Diencephalon (tissue), 2 donors: ENCODE measurements around the genes MRPS21 and ECM1.

GRCh38 chr1:149098264-149098707 is 5.1 kb downstream of the NBPF9 start:
- RAMPAGE, long total RNA, result no peak

- RAMPAGE, long total RNA, result no peak
Observed at GRCh38 chr1:149472228-149472986, 2.4 kb upstream of the NBPF19 start.

- RAMPAGE, long total RNA, result no peak
Observed at GRCh38 chr1:149608558-149608802, 24.8 kb downstream of the PPIAL4C start.

DNA sequence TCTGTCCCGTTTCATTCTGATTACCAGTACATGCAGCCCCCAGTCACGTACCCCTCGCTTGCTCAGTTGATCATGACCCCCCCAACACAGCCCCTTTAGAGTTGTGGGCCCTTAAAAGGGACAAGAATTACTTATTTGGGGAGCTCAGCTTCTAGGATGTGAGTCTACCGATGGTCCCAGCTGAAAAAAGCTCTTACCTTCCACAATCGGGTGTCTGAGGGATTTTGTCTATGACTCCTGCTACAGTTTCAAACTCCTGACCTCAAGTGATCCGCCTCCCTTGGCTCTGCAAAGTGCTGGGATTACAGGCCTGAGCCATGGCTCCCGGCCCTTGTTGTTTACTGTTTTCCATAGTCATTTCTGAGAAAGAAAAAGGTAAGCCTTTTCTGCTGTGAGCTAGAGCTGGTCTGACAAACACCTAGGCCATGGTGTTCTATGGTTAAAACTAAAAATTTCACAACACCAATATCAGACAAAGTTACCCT is 57.5 kb downstream of the PPIAL4C start:
- RAMPAGE, long total RNA, result no peak

- RAMPAGE, long total RNA, result no peak
Observed at GRCh38 chr1:149646354-149647556, 63.1 kb downstream of the PPIAL4C start.

DNA sequence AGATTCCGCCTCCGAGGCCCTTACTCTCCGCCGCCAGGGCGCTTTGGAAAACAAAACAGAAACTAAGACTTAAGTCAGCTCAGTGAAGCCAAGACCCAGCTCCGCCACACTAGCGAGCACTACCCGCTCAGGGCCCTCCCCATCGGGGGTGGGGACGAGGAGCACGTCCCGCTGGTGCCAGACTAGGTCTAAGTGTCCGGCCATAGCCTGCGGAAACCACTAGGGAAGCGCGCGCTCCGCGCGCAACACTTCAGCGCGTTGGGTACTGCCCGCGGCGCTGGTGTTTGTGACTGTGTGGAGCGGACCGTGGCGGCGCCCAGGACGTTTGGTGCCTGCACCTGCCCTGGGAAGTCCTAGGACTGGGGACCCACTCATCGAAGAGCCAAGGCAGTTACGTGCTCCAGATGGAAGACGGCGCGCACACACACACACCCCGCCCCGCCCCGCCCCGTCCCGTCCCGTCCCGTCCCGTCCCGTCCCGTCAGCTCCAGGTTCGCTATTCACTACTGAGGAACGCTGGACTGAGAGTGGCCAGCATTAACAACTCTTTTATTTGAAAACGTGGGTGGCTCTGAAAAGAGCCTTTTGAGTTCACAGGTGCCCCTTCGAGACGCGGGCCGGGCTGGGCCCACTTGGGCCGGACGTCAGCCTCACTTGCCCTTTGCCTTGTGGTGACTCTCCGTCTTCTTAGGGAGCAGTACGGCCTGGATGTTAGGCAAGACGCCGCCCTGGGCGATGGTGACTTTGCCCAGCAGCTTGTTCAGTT is 711 bp downstream of the H2AC18 start:
- RAMPAGE, long total RNA, result no peak

GRCh38 chr1:149884831-149885665 is 1.4 kb downstream of the H2BC21 start:
- RAMPAGE, long total RNA, result no peak

- RAMPAGE, long total RNA, result no peak
Observed at GRCh38 chr1:149931179-149931988, 3.8 kb upstream of the SF3B4 start.

- RAMPAGE, long total RNA, result no peak
Observed at GRCh38 chr1:149932481-149932788, 4.2 kb downstream of the MTMR11 start.

DNA sequence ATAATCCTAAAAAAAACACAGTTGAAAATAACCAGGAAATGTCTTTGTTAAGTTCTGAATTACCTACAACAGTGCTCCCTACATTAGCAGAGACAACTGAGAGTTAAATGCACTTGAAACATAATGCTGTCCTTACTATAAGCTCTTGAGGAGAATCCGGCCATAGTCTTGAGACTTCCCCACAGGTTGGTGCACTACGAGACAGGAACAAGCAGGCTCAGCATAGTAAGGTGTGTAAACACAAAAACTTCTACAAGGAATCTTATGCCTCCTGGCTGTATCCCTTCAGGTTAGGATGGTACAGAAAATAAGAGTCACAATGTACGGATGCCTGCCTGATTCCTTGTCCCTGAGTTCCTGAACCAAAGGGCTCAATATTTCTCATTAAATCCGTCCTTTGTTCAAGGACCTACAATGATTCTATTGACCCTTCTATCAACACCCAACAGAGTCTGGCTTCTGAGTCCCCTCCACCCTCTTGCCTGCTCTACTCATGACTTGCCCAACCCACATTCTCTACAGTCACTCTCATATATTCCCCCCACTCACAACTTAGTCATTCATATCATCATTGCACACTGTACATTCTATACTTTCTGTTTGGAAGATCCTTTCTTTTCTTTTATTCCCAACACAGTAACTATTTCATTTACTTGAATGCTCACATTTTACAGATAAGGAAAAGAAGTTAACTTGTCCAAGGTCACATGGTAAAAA is 3.8 kb downstream of the OTUD7B start:
- RAMPAGE, long total RNA, result no peak

- RAMPAGE, long total RNA, result no peak
Observed at GRCh38 chr1:150153965-150154439, 4.3 kb downstream of the PLEKHO1 start.

DNA sequence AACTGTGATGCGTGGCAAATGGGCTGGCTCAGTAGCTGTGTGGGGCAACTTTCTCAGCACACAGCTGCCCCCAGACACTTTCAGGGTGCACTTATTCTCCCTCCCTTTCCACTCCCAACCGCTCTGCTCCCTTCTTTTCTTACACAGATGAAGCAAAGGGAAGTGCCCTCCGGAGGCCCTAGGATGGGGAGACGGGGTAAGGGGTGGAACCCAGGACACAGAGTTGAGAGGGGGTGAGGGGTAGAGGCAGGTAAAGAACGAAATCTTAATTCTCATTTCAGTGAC is 12.8 kb downstream of the PLEKHO1 start:
- RAMPAGE, long total RNA, result no peak

DNA sequence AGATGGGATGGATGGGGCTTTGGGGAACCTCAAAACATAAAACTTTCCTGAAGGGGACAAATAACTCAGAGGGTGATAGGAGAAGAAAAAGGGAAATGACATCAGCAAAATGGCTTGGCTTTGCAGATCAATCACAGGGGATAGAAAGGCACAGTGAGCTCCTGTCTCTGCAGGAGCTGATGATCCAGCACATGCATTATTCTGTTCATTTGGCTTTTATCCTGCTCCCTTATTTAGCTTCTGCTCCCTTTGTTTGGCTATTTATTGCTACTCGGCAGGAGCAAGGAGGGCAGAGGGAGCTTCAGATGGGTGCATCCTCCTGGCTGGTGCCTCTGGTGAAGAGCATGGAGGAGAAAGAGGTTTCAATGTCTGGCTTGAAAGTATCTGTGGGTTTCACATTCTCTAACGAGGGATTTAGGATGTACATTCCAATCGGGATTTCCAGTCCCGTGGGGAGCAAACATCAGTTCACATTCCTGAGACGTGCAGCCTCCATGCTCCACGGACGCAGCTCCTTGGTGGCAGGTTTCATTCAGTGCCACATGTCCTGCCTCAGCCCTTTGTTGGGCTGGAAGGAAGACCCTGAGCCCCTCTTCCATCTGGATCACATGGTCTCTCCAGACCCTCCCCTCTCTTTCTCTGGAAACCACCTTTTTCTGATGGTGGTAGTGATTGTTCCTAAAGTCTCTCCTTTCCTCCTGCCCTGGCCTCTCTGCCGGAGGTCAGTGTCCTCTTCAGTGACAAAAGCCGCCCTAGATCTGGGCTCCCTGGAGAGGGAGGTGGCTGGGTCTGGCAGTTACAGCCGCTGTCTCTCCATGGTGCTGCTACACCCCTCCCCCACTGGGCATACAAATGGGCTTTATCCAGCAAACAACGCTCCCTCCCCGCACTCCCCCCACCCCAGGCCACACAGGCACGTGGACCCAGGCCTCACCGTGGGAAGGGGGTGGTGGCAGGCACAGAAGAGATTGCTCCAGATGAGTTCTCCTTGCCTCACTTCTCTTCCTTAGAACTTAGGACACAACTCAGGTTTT is 957 bp upstream of the CA14 start:
- RAMPAGE, long total RNA, result no peak

GRCh38 chr1:150281565-150282433 is 555 bp upstream of the CIART start:
- RAMPAGE, long total RNA, result no peak

GRCh38 chr1:150293356-150293985 is at the start of gene MRPS21:
MRPS21 (plus strand) TSS chr1:150293861.
- RAMPAGE, long total RNA, result start-site peak on the plus strand at chr1:150293845-150293921, 3,803 and 2,999 reads in 2 replicates

DNA sequence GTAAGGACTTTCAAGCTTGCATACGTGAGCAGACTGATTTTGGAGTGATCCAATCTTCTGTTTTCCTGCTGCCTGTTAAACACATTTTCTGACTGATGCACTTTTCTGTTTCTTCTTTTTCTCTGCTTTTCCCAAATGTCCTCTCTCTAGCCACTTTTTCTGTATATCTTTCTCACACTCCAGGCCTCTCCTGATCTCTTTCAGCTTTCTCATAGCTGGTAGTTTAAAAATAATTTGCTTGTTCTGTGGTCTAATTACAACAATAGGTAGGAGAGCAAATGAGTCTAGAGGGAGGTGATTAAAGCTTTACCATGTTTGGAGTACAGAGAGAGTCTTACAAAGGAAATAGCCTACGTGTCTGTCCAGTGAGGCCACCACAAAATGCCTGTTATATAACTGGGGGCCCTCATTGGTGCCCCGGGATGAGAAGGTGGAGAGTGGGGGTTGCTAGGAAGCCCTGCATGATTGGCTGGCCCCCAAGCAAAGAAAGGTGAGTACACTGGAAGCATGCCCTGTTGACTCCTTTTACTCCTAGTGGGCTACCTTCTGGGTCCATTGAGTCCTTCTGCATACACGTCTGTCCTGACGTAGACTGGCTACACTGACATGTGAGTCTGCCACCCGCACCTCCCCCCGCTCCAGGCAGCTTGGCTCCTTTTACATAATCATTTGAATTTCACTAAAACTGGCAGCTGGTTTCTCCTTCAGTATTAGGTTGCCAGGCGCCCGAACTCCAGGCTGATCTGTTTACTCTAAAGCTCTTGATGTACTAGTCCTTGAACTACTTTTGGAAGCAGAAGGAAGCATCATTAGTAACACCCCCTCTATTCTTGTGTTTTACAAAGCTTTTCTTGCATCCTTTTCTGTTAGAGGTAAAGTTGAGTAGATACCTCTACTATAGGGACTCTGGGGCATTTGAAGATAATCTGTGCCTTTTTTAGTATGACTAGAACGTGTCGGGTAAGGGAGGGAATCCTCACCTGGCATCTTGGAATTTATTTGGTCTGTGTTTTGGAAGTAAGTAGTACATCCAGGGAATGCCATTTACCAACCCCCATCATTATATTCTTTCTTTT is 8.6 kb downstream of the MRPS21 start:
- RAMPAGE, long total RNA, result no peak

GRCh38 chr1:150410683-150411321 is 46.9 kb downstream of the RPRD2 start:
- RAMPAGE, long total RNA, result no peak

- RAMPAGE, long total RNA, result no peak
Observed at GRCh38 chr1:150473096-150474066, 13.8 kb upstream of the TARS2 start.

GRCh38 chr1:150507555-150508397 is at the start of gene ECM1:
ECM1 (plus strand) TSS chr1:150508109.
- RAMPAGE, long total RNA, result no peak

- RAMPAGE, long total RNA, result start-site peak on the plus strand at chr1:150515732-150515791, 22 and 16 reads in 2 replicates
Observed at GRCh38 chr1:150514682-150515946, 7.2 kb downstream of the ECM1 start.